HT1080 (cell line): ENCODE measurements around the genes LINGO3 and TIMM13.

RAMPAGE:
- cytosol, long total RNA = no peak
- long total RNA = no peak
- nucleus, long total RNA = no peak
Measured at GRCh38 chr19:2097962-2098425, 1.3 kb downstream of the IZUMO4 start.

DNA sequence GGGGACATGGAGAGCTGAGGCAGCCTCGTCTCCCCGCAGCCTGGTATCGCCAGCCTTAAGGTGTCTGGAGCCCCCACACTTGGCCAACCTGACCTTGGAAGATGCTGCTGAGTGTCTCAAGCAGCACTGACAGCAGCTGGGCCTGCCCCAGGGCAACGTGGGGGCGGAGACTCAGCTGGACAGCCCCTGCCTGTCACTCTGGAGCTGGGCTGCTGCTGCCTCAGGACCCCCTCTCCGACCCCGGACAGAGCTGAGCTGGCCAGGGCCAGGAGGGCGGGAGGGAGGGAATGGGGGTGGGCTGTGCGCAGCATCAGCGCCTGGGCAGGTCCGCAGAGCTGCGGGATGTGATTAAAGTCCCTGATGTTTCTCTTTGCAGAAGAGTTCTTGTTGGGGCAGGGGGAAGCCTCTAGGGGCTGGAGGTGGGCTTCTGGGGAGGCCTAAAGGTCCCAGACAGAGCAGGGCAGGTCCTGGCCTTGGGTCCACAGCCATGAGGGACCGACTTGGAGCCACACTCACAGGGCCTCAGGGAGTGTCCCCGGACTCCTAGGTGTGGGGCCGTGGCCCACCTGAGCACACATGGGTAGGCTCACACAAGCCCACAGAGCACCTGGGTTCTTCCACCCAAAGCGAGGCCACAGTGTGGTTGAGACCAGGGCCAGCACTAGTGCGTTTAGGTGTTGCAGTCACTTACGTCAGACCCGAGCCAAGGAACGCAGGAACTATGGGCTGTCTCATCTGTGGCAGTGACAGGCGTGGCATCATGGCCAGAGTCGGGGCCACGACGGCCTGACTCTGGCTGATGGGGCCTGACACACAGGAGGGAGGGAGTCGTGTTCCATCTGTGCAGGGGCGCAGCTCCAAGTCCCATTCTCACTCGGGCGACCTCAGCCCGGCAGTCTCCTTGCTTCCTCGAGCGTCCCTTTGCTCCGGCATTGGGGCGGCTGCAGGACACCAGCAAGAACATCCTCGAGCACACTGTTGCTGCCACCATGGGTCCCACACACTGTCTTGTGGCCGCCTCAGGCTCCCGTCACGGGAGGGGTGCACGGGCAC is 2.8 kb downstream of the IZUMO4 start:
RAMPAGE:
- cytosol, long total RNA = no peak
- long total RNA = no peak
- nucleus, long total RNA = no peak

RAMPAGE:
- cytosol, long total RNA = no peak
- long total RNA = no peak
- nucleus, long total RNA = no peak
Measured at GRCh38 chr19:2126955-2127516, 24.3 kb downstream of the AP3D1 start.

DNA sequence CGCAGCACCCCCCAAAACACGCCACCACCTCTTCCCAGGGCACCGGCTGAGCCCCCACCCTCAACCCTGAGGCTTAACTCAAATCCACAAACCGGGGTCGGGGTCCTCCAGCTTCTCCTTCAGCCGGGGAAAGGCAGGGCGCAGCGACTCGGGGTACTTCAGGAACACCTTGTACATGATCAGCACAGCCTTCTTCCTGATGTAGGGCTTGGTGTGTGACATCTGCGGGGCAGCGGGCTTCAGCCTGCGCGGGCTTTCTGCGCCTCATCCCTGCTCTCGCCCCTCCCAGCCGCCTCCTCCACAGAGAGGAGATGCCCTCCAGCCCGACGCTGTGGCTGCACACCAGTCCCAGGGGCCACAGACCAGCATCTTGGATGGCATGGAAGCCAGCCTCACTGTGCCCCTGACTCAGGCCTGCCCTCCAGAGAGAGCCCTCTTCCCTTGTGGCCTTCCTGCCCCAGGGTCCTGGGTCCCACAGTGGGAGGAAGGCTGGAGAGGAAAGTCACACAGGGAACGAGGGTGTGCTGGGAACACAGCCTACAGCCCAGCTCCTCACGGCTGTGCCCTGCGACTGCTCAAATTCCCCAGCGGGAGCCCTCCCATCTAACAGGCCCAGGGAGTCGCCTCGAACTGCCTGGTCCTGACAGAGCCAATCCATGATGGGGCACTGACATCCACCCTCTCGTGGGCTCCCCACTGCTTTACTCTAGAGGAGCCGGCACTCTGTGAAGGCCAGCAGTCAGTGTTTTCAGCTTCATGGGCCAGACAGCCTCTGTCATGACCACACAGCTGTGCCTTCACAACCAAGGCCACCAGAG is 20.8 kb downstream of the AP3D1 start:
RAMPAGE:
- cytosol, long total RNA = no peak
- long total RNA = no peak
- nucleus, long total RNA = no peak

DNA sequence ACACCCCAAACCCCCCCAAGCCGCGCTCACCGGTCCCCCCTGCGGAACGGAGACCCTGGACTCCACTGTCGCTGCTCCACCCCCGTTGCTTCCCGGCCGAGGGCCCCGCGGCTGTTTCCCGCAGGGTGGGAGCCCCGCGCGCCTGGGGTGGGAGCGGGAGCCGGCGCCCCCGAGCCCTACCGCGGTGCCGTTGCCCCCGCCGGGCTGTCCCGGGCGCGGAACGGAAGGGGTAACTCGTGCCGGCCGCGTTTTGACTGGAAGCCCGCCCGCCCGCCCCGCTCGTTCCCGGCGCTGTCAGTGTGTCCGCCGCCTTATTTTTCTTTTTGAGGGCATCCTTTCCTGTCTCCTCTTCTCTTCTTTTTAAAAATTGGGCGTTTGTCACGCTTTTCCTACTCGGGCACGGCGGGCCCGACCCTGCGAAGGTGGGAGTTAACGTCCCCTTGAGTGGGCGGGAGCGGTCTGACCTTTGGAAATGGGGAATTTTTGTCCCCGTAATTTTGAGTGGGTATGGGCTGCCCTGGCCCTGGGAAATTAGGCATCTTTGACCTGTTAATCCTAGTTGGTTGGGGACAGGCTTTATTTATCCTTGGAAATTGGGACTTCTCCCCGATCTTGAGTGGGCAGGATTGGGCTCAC is 711 bp downstream of the DOT1L start:
RAMPAGE:
- cytosol, long total RNA = no peak
- long total RNA = no peak
- nucleus, long total RNA = no peak

RAMPAGE:
- cytosol, long total RNA = no peak
- long total RNA = no peak
- nucleus, long total RNA = no peak
Measured at GRCh38 chr19:2164962-2165479, 1.3 kb downstream of the DOT1L start.

GRCh38 chr19:2167071-2167754 is 3.5 kb downstream of the DOT1L start:
RAMPAGE:
- cytosol, long total RNA = no peak
- long total RNA = no peak
- nucleus, long total RNA = no peak

RAMPAGE:
- cytosol, long total RNA = no peak
- long total RNA = no peak
- nucleus, long total RNA = no peak
Measured at GRCh38 chr19:2176242-2177004, 12.7 kb downstream of the DOT1L start.

GRCh38 chr19:2185894-2186098 is 22.1 kb downstream of the DOT1L start:
RAMPAGE:
- cytosol, long total RNA = no peak
- long total RNA = no peak
- nucleus, long total RNA = no peak

DNA sequence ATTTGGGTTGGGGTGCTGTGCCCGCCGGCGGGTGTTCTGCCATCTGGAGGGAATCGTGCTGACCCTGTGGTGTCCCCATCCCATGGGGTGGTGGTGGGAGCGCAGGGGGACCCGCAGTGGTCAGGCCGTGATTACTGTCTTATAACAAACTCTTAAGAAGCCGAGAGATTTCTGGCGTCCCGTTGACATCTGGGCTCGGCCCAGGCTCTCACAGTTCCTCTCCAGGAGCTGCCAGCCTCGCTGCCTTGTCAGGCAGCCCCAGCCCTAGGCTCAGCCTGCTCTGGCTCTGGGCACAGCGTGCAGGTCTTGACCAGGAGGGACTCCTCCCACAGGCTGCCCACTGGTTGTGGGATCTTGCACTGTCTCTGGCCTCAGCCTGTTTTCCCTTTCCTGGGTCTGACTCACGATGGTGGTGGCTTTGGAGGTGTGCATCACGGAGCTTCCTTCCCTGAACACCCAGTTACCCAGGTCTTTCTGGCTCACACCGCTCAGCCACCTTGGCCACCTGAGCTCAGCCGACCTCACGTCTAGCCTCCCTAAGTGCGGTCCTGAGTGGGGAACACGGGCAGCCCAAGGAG is 34.5 kb downstream of the PLEKHJ1 start:
RAMPAGE:
- cytosol, long total RNA = no peak
- long total RNA = no peak
- nucleus, long total RNA = no peak

DNA sequence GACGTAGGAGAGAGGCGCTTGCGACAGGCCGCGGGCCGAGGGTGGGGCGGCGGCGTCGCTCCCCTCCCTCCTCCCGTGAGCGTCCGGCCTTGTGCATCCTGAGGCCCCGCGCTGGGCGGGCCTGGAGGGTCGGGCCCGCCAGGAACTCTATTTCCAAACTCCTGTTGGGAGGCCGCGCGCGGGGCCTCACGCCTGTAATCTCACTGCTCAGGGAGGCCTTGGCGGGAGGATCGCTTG is 260 bp downstream of the SF3A2 start:
RAMPAGE:
- cytosol, long total RNA = no peak
- long total RNA = no peak
- nucleus, long total RNA = no peak

RAMPAGE:
- cytosol, long total RNA = no peak
- long total RNA = no peak
- nucleus, long total RNA = no peak
Measured at GRCh38 chr19:2243759-2244140, 5.4 kb upstream of the AMH start.

GRCh38 chr19:2270638-2271347 is 11.2 kb downstream of the PEAK3 start:
RAMPAGE:
- cytosol, long total RNA = no peak
- long total RNA = no peak
- nucleus, long total RNA = no peak

DNA sequence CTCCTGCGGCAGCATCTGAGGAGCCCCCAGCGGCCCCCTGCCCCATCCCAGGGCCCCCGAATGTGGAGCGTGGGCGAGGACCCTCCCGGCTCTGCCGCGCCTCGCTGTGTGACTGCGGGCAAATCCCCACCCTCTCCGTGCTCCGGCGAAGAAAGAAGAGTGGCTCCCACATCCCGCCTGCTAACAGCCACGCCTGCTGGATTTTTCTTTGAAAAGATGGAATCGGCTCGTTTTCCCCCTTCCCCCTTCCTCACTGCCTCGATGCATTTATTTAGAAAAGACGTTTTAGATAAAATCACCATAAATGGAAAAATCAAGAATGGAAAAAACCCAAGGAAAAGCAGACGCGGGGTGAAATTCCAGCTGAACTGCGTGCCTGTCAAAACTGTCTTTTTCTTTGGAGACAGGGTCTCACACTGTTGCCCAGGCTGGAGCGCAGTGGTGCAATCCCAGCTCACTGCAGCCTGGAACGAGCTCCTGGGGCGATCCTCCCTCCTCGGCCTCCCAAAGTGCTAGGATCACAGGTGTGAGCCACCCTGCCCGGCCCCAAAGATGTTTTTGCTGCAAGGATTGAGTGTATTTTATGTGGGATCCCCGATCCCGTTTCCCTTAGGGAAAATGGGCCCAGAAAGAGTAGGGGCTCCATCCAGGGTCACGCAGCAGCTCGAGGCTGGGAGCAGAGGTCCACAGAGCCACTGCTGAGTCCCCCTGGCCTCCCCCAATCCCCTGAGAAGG is 776 bp upstream of the PEAK3 start:
RAMPAGE:
- cytosol, long total RNA = no peak
- long total RNA = no peak
- nucleus, long total RNA = no peak

RAMPAGE:
- cytosol, long total RNA = no peak
- long total RNA = no peak
- nucleus, long total RNA = no peak
Measured at GRCh38 chr19:2303506-2303983, 4.4 kb downstream of the LINGO3 start.

DNA sequence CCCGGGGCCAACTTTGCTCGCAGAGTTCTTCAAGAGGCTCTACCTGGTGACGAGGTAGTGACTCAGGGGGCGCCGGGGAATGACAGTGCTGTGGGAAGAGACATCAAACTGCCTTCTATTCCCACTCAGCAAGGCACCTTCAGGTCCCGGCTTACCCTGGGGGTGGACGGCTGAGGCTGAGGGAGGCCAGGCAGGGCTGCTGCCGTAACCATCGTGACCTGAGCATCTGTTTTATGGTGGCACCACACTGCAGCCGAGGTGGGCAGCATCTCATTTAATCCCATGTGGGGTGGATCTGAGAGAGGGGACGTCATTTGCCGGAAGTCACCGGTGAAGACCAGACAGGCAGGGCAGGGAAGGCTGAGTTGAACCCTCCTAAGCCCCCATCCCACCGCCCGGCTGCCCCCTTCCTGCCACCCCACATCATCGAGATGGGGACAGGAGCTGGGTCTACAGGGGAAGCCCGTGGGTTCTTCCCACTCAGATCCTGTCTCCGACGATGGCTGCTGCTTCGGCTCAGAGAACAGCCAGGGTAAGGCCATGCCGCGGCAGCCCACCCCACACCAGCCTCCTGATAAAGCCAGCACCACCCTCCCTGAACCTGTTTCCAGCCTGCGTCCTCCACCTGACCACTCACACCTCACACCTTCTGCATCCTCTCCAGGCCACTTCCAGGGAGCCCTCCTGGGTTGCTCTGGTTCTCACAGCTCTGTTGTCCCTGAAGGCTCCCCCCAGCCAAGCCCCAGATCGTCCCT is 1.4 kb downstream of the LINGO3 start:
RAMPAGE:
- cytosol, long total RNA = no peak
- long total RNA = no peak
- nucleus, long total RNA = no peak

GRCh38 chr19:2307981-2308650 is at the start of gene LINGO3:
LINGO3 (minus strand) TSS chr19:2308154.
RAMPAGE:
- cytosol, long total RNA = no peak
- long total RNA = no peak
- nucleus, long total RNA = no peak

RAMPAGE:
- cytosol, long total RNA = no peak
- long total RNA = no peak
- nucleus, long total RNA = no peak
Measured at GRCh38 chr19:2361132-2361382, 992 bp downstream of the TMPRSS9 start.

DNA sequence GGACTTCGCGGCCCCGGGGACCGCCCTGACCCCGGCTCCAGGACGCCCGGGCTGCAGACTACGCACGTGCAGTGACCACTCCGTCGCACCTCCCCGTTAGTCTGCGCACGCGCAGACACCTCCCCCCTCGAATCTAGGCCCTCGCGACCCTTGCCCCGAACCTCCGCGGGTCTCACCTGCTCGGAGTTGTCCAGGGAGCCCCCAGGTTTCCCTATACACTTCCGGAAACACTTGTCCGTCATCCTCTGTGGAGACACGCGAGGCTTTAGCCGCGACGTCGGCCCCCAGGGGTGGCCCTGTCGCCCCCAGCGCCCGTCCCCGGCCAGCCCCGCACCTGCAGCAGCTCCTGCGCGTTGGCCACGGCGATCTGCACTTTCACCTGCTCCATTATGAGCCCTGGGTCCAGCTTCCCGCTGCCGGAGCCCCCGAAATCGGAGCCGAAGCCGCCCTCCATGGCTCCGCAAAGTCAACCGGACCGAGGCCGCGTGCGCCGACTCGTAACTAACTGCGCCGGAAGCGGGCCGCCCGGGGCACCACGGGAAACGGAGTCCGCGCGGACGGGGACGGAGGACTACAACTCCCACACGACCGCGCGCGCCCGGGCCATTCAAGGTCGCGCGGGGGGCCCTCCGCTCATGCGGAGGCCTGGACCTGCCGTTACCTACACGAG is at the start of gene TIMM13:
TSS of gene TIMM13 (minus strand) at position 507 of the 670 bp plus-strand sequence.
RAMPAGE:
- cytosol, long total RNA = start-site peak on the minus strand centred at position 376 of the sequence, 879 bp wide, 2,466 and 3,740 reads in 2 replicates
- long total RNA = start-site peak on the minus strand centred at position 484 of the sequence, 32 bp wide, 2,197 reads
- nucleus, long total RNA = start-site peak on the minus strand centred at position 490 of the sequence, 36 bp wide, 341 and 180 reads in 2 replicates

RAMPAGE:
- cytosol, long total RNA = no peak
- long total RNA = no peak
- nucleus, long total RNA = no peak
Measured at GRCh38 chr19:2476984-2477433, 1.1 kb downstream of the GADD45B start.